Left common carotid artery plus branches (tissue), 1 donor: ENCODE measurements around the genes IDH3B and PCED1A.

DNA sequence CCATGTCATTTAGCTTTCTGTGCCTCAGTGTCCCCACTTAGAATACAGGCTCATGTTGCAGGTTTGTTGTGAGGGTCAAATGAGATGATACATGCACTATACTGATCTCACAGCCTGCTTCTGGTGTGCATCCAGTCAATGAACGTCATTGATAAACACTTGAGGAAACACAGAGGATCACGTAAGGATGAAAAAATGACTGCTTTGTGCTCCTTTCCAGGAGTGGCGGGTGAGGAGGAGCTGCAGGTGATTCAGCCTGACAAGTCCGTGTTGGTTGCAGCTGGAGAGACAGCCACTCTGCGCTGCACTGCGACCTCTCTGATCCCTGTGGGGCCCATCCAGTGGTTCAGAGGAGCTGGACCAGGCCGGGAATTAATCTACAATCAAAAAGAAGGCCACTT, 19.7 kb downstream of the SIRPA start:
- PRO-cap, result no peak

- PRO-cap, result no peak
Observed at GRCh38 chr20:1944335-1945739, 49.0 kb downstream of the PDYN start.

DNA sequence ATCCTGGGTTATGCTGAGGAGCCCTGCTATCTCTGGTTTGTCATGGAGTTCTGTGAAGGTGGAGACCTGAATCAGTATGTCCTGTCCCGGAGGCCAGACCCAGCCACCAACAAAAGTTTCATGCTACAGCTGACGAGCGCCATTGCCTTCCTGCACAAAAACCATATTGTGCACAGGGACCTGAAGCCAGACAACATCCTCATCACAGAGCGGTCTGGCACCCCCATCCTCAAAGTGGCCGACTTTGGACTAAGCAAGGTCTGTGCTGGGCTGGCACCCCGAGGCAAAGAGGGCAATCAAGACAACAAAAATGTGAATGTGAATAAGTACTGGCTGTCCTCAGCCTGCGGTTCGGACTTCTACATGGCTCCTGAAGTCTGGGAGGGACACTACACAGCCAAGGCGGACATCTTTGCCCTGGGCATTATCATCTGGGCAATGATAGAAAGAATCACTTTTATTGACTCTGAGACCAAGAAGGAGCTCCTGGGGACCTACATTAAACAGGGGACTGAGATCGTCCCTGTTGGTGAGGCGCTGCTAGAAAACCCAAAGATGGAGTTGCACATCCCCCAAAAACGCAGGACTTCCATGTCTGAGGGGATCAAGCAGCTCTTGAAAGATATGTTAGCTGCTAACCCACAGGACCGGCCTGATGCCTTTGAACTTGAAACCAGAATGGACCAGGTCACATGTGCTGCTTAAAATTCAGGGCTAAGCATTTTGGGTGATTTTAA, 15.2 kb downstream of the STK35 start:
- PRO-cap, result no peak

DNA sequence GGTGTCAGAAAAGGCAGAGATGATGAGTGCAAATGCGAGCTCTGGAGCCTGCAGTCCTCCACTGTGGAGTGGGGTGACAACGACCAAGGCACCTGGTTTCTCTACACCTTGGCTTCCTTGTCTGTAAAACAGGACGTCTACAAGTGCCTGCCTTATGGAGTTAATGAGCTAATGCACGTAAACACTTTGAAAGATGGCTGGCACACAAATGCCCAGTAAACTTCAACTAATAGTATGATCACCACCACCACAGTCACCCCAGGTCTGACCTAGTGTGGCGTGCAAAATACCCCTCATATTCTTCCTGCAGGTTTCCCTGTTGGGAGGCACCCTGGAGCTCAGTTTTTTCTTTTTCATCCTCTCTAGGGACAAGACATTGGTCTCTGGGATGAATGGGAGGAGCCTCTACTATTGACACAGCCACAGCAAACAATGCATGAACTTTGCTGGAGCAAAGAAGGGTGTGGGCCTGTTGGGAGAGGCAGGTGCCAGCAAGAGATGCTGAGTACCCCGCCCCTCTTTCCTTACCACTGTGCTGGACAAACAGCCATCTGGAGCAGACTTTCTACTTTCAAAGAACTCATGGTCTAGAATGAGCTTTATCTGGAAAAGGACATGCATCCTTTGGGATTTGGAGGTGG, 10.0 kb downstream of the TGM3 start:
- PRO-cap, result no peak

- PRO-cap, result no peak
Observed at GRCh38 chr20:2459419-2459641, 11.3 kb downstream of the SNRPB start.

- PRO-cap, result no peak
Observed at GRCh38 chr20:2483743-2484371, 13.3 kb upstream of the SNRPB start.

DNA sequence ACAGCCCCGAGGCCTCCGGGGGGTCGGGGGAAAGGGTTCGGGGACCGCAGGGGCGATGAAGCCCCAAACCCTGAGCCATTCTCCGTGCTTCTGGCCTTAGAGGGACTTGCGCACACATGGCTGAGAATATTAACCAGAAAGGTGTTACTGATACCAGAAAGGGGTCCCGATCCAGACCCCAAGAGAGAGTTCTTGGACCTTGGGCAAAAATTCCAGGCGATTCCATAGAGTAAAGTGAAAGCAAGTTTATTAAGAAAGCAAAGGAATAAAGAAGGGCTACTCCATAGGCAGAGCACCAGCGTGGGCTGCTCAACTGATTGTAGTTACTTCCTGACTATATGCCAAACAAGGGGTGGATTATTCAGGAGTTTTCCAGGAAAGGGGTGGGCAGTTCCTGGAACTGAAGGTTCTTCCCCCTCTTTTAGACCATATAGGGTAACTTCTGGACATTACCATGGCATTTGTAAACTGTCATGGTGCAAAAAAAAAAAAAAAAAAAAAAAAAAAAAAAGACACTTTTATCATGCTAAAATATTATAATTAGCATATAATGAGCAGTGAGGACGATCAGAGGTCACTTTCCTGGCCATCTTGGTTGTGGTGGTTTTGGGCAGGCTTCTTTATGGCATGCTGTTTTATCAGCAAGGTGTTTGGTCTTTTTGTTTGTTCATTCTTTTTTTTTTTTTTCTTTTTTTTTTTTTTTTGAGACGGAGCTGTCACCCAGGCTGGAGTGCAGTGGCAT, 10.8 kb upstream of the TMC2 start:
- PRO-cap, result unidirectional peak, minus-strand start at position 307 of the sequence; unidirectional peak, minus-strand start at position 321 of the sequence

- PRO-cap, result no peak
Observed at GRCh38 chr20:2663436-2664052, 472 bp downstream of the IDH3B start.

DNA sequence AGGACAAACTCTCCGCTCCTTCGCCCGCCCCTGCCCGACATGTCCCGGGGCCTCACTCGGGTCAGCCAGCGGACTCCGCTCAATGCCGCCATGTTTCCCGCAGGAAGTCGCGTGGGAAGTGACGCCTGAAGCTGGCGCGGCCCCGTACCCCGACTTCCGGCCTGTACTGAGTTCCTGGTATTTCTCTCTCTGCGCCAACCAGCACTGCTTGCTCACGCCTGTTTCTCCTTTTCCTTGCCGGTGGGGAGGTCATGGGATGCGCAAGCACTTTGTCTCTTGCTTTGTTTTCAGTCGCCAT, at the start of gene IDH3B:
Gene IDH3B, minus strand, starts transcription at position 120 of the 298 bp plus-strand sequence.
- PRO-cap, result bidirectional peak, plus-strand start at position 234 of the sequence, minus-strand start at position 92 of the sequence

- PRO-cap, result no peak
Observed at GRCh38 chr20:2798901-2799269, 1.5 kb downstream of the CPXM1 start.

GRCh38 chr20:2840049-2840904, at the start of gene PCED1A:
Gene PCED1A (minus strand): TSS chr20:2840655.
- PRO-cap, result bidirectional peak, plus-strand start at chr20:2840737, minus-strand start at chr20:2840676

DNA sequence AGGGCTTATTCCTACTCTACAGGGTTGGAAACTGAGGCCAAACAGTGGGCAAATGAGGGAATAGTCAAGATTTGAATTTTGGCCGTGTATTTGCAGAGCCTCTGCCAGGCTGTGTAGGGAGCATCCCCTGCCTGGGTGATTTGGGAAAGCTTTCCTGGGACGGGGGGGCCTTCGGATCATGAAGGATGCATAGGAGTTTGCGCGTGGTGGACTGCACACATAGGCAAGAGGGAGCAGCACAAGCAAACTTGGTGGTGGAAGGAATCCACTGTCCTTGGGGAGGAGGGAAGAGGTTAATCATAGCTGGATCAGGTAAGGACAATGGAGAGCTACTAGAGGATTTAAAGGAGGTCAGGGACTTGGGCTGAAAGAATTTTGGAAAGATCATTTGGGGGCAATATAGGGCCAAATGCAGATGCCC, 2.4 kb downstream of the PTPRA start:
- PRO-cap, result no peak

DNA sequence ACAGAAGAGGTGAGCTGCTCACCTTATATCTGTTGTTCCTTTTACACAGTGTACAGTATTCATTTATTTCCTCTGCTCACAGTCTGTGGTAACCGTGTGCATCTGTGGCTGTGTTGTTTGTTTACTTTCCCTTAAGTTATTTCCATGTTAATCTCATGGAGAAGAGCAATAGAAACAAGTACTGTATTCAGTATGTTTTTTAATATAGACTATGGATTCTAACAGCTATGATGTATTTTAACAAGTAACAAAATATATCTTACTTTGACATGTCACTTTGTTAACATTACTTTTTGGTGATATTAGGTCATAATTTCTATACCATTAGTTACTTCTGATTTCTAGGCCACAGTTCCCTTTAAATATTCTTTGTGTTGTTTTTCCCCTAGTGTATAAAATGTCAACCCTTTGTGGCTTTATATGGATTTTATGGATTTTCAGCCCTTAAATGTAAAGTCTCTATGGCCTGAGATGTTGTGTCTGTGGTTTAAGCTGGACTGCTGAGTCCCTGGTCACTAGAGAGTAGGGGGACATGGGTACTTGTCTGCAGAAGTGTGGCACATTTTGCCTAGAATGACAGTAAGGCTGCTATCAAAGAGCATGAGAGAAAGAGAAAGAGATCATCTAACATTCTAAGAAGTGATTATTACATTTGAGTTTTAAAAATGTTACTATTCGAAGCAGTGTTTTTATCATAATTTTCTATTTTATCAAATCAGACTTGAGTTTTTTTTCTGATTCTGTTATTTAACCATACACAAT, 68.0 kb upstream of the GNRH2 start:
- PRO-cap, result no peak

DNA sequence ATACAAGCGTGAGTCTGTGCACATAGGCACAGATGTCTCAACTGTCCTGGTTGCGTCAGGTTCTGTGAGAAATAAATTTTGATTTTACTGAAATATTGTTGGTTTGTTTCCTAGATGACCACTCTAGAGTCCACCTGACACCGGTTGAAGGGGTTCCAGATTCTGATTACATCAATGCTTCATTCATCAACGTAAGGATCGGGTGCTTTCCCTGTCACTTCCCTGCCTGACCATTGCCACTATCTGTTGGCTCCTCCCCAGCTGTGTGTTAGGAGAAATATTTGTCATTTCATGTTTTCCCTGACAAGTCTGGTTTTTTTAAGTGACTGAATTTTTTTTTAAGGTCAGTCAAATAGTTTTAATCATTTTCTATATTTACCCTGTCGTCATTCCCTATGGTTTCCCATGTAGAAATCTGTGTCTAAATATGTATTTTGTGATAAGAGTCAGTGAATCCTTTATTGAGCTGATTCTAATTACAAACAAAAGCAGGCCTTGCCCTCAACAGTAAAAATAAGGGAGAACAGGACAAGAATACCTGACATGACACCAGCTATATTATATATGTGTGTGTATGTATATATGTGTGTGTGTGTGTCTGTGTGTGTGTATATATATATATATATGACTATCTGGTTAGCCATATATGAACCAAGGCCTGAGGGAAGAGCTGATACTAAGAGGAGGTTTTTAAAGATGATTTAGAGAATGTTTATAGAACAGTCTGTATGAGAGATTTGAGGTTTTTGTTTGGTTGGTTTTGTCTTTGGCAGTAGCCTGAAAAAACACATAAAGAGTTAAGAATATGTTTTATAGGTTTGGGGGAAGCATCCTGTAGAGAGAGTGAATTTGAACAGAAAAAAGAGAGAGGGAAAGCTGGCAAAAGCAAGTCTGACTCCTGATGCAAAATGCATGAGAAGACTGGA, 35.9 kb upstream of the GNRH2 start:
- PRO-cap, result no peak

DNA sequence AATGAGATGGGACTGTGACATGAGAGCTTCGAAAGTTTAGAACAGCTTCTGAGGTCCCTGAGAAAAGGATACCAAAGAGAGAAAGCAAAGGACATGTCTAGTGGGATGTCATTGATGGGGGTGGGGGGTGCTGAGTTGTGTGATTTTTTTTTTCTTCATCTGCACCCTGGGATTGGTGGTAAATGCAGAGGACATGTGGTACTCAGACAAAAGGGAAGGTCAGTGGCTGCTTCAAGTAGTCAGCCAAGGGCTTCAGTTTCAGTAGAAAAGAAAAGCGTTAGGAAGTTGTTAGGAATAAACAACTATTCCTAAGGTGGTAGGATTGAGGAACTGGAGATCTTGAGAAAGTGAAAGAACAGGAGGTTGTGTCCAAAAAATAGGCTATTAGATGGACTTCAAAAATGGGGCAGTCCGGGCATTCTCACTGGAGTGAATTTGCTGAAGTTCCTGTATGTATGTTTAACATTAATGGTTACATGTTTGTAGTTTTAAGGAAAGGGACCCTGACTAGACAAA, 34.2 kb upstream of the GNRH2 start:
- PRO-cap, result no peak

- PRO-cap, result no peak
Observed at GRCh38 chr20:3024250-3024895, 19.0 kb upstream of the GNRH2 start.

DNA sequence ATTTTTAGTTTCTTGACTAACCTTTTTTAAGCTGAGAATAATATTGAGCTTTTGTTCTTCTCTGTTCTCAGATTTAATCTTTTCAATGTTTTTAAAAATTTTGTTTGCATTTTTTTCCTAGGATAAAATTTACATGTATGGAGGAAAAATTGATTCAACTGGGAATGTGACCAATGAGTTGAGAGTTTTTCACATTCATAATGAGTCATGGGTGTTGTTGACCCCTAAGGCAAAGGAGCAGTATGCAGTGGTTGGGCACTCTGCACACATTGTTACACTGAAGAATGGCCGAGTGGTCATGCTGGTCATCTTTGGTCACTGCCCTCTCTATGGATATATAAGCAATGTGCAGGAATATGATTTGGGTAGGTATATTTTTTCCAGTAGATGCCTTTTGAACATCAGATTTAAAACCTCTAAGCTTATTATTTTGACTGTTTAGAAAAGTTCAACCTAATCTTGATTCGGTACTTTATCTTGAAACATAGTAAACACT, 89.8 kb downstream of the ATRN start:
- PRO-cap, result no peak

GRCh38 chr20:3652901-3653272, 10.3 kb downstream of the GFRA4 start:
- PRO-cap, result no peak

DNA sequence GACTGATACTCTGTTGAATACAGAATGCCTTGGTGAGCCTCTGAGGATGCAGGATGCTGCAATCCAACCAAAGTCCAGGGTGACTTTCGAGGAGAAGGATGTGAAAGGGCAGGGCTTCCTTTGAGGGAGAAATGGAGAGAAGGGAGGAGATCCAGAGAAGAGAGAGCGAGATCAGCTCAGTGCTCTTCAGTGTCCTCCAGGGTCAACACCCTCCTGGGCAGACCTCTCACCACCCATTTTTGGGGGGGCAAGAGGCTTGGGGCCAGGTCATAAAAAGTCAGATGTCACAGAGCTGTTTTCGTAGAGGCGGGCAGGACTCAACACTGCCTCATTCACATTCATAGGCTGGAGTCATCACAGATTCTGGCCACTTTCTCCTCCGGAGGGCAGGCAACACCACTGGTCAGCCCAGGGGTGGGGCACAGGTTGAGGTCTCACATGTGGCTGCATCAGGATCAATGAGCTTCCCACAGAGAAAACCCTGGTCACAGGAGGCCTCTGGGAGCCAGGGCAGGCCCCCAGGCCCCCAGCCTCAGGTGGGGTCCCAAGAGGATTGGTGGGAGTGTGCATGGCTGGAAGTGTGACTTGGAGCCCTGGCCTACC, 6.4 kb upstream of the ADAM33 start:
- PRO-cap, result no peak

GRCh38 chr20:3753283-3753655, 14.3 kb downstream of the ADISSP start:
- PRO-cap, result no peak